Choroid plexus epithelial cell (primary cell): ENCODE measurements around the genes GGPS1, TBCE, B3GALNT2 and GNG4.

DNA sequence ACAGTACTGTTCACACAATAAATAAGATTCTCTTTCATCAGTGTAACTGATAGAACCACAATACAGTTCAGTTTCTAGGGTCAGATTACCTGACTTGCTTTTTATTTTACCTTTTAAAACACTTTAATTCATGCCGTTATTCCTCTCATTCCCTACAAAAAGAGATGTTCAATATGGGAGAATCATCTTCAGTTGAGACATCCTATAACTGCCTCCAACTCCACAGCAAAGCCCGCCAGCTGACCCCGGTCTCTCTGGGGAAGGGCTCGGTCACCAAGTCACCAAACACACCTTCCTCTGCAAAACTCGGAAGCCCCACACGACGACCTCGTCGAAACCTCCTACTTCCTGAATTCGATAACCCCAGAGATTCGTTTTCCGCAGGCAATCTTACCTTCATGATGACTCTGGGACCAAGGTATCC lies 1.4 kb downstream of the ARID4B start:
- RRBS, result no CpG with 5 or more reads among the region's 12 CpGs

DNA sequence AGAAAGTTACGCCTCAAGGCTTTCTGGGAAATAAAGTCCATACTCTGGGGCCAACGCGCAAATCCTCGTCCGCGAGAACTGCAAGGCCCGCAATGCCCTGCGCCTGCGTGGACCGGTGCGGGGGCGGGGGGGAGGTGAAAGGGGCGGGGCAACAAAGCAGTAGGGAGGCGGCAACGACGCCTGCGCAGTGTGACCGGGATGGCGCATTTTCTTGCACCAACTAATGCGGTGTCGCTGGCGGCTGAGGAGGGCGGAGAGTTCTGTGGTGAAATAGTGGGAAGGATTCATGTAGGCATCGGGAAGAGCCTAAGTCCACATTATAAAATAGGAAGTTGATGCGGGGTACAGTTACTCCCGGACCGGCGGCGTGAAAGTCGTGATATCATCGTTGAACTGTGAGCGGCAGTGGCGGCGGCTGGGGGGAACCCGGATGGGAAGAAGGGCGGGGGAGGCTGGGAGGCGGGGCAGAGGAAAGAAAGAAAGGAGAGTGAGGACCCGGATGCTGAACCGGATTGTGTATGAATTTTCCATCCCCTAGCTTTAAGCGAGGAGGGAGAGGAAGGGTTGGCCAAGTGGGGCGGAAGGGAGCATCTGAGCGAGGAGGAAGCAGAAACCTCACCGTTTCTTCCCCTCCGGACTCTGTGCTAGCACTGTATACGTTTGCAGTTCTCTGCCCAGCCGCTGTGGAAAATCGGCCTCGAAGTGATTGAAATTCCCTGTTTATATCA lies at the start of gene GGPS1:
Gene GGPS1 (plus strand): TSS at position 187 of the 728 bp plus-strand sequence.
- RRBS, result 2% methylated on average over 20 of the region's 48 CpGs

GRCh38 chr1:235366998-235367834 lies at the start of gene TBCE:
TSS of gene TBCE (plus strand) at chr1:235367427.
- RRBS, result 2% methylated on average over 8 of the region's 36 CpGs

GRCh38 chr1:235423189-235423679 lies 56.0 kb downstream of the TBCE start:
- RRBS, result no CpG with 5 or more reads among the region's 14 CpGs

DNA sequence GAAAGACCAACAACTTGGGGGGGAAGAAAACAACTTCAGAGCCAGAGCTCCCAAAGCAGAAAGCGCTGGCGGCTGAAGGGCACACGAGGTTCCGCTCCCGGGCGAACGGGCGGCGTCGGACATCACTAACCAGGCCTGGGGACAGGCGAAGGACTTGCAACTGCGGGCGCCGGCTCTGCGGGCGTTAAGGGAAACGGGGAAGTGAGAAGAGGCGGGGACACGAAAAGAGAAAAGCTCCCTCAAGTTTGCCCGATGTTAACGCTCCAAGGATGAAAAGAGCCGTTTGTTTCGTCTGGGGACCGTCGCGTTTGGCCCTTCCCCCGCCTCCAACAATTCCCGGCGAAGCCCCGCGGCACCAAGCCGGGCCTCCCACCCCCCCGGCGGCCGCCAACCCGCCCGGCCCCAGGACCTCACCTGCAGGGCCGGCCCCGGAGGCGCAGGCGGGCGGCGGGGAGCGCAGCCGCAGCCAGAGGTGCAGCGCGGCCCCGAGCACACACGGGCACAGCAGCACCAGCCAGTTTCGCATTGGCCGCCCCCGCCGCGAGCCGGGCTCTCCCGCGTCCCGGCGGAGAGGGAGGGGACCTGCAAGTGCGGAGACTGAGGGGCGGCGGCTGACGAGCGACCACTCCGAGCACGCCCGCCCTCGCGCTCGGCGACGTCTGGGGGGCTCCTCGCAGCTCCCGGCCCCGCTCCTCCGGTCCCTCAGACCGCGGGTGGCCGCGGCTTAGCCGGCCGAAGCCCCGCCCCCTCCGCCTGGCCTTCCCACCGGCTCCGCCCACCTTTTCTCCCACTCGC lies at the start of gene B3GALNT2:
Gene B3GALNT2 (minus strand): TSS at position 726 of the 795 bp plus-strand sequence.
- RRBS, result 1% methylated on average over 17 of the region's 87 CpGs

DNA sequence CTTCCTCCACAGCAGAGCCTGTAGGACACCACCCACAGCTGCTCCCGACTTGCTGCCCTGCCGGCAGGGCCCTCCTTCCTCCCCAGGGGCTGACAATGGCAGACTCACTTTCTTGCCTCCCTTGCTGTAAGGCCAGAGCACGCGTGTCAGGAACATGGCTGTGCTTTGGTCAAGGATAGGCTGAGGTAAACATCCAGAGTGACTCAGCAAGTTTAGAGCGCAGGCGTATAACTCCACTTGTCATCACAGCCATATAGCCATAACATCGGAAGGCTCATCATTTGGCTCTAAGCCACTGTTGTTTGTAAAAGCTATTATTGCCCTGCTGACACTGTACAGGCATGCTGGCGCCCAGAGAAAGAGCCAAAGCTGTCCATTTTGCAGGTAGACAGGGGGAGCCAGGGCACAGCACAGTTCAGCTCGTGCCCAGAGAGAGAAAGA lies 60.7 kb downstream of the GNG4 start:
- RRBS, result no CpG with 5 or more reads among the region's 9 CpGs

- RRBS, result 1% methylated on average over 86 of the region's 103 CpGs
Observed at GRCh38 chr1:235649407-235650128, at the start of gene GNG4. TSS of gene GNG4 (minus strand) at chr1:235649784.

GRCh38 chr1:235650877-235651593 lies 1.5 kb upstream of the GNG4 start:
- RRBS, result no CpG with 5 or more reads among the region's 23 CpGs

GRCh38 chr1:235855801-235856178 lies 10.9 kb downstream of the LYST start:
- RRBS, result no CpG with 5 or more reads among the region's 2 CpGs

DNA sequence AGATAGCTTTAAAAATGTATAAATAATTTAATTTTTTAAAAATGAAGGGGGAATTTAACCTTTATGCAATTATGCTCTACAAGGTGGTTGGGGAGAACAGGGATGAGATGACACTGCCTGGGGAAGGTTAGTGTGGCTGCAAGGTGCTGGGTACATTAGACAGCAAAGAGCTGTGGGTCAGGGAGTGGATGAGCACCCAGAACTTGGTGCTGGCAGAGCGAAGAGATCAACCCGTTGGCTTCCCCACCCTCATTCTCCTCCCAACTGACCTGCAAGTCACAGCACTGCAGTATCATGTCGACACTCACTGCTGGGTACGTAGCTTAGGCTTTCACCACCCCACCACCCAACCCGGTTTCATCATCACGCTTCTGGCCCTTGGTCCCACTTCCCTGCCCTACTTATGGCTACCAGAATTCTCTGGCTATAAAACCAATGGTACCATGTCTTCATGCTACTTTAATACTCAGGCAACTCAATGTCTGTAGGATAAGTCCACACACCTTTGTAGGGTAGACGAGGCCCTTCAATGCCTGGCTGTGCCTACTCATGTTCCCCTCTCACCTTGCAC lies 73.6 kb upstream of the LYST start:
- RRBS, result no CpG with 5 or more reads among the region's 7 CpGs

- RRBS, result no CpG with 5 or more reads among the region's 7 CpGs
Observed at GRCh38 chr1:235972394-235972930, 92.4 kb downstream of the NID1 start.

DNA sequence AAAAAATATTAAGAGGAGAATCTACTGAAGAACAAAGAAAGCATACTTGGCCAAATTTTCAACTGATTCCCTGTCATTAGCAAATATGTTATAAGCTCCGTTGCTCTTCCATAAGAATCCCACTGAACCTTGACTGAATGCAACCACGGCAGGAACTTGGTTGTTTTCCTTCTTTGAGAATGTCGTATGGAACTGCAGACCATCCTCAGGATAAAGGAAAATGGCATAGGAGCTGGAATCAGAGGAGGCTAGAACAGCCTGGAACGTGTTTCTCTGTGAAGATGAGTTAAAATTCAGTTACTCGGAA lies 19.5 kb downstream of the NID1 start:
- RRBS, result no CpG with 5 or more reads among the region's 5 CpGs

- RRBS, result no CpG with 5 or more reads among the region's 6 CpGs
Observed at GRCh38 chr1:236058908-236059611, 5.8 kb downstream of the NID1 start.

GRCh38 chr1:236064623-236064994 lies 281 bp downstream of the NID1 start:
- RRBS, result 2% methylated on average over 25 of the region's 44 CpGs

DNA sequence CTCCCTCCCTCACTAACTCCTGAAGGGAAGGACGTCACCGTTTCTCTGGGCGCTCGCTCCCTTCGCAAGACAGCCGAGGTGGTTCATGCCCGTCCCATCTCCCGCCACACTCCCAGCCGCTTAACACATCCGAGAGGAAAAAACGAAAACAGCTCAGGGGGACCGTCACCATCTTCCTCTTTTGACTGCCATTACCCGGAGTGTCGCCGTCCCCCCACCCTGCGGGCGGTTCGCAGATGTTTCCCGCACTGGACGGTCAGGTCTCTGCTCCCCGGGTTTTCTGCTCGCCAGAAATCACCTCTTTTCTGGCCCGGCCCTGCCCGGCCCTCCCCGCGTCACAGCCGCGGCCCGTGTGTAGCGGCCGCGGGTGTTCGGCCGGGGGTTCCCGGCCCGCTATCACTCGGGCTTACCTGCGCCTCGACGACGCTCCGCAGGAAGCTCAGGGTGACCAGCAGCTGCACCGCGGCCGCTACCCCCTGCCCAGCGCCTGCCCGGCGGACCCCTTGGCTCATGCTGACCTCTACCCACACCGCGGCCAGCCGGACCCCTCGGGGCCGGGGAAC lies 405 bp downstream of the ERO1B start:
- RRBS, result 2% methylated on average over 34 of the region's 53 CpGs

- RRBS, result no CpG with 5 or more reads among the region's 15 CpGs
Observed at GRCh38 chr1:236502919-236503671, 20.7 kb upstream of the LGALS8 start.

DNA sequence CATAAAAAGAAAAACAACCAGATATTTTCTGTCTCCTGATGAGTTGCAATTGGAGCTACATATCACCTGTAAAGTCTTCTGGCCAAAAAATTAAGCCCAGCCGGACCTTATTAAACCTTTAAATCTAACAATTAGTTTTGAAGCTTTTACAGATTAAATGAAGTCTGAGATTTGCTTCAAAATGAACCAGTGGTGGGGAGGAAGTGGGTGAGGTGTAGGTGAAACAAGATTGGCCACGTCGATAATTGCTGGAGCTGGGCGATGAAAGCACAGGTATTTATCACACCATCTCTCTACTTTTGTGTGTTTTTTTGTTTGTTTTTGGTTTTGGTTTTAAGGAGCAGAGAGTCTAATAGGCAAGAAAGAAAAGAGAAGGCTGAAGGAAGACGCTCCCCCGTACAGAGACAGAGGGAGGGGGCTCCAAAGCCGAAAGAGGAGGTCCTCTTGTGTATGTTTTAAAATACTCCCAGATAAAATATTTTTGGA lies 6.9 kb upstream of the LGALS8 start:
- RRBS, result no CpG with 5 or more reads among the region's 7 CpGs

DNA sequence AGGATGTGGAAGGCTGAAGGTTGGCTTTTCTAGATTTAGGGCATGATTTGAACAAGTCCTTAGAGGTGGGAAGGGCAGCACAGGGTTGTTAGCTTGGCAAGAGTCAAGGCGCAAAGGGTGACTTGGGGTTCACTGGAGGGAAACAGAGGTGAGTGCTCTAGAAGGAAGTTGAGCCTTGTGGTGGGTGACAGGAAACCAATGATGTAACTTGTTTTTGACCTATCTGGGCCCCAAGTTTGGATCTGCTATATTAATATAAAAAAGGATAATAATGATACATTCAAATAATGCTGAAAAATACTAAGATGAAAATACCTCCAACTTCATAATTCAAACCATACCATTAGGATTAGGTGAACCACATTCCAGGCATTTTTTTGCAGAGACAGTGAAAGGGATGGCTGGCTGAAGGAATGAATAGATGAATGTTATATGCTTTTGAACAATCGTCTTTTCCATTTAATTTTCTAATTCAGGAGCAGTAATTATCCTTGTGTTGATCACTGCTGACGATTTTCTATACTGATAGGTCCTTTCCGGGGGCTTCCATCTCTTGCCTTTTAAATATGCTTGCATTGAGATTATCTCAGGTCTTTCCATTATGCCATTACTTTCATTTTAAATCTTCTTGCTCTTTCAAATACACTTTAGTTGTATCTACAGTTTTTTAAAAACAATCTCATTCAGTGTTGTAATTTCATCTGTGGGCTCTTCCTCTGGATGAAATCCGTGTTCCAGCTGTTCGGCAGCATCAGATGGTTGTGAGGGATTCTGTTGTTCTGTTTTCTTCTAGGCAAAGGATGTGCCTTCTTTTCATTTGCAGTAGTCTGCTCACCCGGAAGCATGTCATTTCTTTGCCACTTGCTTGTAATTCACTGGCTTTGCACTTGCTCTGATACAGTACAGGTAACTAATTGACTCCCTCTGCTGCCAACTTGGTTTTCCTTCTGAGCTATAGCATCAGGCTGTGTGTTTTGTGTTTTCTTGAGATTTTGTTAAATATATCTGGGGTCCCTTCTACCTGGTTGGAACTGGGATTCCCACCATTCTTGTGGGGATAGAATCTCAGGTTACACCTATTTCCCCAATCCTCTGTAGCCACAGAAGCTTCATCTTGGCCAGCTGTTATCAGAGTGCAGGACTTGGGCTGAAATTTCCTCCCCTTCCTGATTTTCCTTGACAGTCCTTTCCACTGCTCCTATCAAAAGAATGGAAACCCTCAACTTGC lies 22.4 kb downstream of the LGALS8 start:
- RRBS, result no CpG with 5 or more reads among the region's 7 CpGs